Bile duct (tissue), 1 donor: ENCODE results near the genes LAMA3 and OSBPL1A.

DNA sequence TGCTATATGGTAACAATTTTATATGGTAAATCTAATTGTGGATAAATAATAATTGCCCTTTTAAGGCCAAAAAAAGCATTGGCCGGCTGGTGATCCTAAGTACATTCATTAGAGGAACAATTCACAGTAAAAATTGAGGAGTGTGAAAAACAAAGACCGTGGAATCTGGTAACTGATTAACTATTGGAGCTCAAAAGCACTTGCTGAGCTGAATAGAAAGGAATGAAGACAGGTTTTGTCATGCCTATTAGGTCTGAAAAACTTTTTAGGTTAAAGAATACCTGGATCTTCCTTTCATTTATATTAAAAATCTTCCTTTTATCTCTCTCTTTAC is 18.5 kb upstream of the RBBP8 start:
- PRO-cap = no peak

DNA sequence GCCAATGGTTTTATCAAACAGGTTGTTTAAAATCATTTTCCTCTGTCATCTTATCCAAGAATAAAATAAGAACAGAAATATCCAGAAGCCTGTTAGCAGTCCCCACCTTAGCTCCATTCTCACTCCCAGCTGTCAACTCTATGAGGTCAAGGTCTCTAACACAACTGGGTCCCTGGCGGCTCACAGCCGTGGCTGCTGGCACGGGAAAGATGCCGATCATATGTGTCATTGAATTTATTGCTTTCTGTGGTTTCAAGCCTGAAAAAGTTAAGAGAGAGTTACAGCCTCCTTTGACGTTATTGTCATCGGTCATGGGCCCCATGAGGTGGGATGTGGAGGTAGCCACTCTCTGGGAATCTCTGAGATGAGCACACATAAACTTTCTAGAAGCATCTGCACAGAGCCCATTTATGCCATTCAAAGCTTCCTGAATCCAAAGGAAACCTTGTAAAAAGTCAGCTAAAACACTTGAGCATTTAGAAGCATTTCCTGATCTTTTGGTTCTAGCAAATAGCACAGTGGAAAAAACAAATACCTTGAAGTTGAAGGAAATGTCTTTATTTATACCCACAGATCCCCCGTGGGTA is 28.7 kb upstream of the CABLES1 start:
- PRO-cap = no peak

- PRO-cap = no peak
Measured at GRCh38 chr18:23134756-23135304, 455 bp upstream of the CABLES1 start.

- PRO-cap = unidirectional peak, minus-strand start at chr18:23260506
Measured at GRCh38 chr18:23260195-23261043, 125.1 kb downstream of the CABLES1 start.

DNA sequence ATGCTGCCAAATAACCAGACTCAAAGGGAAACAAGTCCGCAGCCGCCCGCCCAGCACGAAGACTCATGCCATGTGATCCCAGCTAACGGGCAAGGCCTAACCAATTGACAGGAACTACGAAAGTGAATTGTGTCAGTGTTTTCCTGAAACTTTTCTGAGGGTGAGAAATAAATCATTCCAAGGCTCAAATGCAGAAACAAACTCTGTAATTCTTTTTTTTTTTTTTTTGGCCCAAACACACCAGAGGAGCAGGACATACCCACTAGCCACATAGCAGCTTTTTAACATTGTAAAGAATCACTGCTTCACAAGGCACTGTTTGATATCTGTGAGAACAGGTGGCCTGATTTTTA is 82.4 kb downstream of the TMEM241 start:
- PRO-cap = no peak

DNA sequence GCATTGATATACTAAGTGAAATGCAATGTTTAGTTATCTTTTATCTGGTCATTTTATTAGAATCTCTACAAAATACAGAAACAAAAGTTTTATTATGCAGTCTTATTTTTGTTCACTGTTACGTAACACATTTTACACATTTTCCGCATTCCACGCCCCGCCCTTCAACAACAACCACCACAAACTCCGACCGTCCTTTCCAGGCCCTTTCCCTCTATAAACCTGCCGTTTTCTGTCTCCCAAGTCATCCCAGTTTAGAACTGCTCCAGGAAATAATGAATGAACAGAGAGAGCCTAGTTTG is 479 bp upstream of the RIOK3 start:
- PRO-cap = no peak

DNA sequence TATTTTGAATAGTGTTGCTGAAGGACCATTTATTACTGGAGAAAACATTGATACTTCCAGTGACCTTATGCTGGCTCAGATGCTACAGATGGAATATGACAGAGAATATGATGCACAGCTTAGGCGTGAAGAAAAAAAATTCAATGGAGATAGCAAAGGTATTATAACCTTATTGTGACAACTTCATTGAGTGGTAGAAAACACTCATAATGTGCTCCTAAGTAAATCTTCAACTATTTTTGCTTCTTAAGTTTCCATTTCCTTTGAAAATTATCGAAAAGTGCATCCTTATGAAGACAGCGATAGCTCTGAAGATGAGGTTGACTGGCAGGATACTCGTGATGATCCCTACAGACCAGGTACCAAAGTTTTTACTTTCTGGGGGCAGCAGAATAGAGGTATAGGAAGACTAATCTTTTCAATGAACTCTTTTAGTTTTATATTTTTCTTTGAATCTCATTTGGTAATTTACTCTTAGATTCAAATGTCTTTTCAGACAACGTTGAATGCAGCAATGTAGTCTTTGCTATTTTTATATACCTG is 10.9 kb downstream of the RIOK3 start:
- PRO-cap = no peak

GRCh38 chr18:23504564-23505215 is 1.4 kb downstream of the RMC1 start:
- PRO-cap = no peak

GRCh38 chr18:23535362-23535703 is 32.0 kb downstream of the RMC1 start:
- PRO-cap = no peak

DNA sequence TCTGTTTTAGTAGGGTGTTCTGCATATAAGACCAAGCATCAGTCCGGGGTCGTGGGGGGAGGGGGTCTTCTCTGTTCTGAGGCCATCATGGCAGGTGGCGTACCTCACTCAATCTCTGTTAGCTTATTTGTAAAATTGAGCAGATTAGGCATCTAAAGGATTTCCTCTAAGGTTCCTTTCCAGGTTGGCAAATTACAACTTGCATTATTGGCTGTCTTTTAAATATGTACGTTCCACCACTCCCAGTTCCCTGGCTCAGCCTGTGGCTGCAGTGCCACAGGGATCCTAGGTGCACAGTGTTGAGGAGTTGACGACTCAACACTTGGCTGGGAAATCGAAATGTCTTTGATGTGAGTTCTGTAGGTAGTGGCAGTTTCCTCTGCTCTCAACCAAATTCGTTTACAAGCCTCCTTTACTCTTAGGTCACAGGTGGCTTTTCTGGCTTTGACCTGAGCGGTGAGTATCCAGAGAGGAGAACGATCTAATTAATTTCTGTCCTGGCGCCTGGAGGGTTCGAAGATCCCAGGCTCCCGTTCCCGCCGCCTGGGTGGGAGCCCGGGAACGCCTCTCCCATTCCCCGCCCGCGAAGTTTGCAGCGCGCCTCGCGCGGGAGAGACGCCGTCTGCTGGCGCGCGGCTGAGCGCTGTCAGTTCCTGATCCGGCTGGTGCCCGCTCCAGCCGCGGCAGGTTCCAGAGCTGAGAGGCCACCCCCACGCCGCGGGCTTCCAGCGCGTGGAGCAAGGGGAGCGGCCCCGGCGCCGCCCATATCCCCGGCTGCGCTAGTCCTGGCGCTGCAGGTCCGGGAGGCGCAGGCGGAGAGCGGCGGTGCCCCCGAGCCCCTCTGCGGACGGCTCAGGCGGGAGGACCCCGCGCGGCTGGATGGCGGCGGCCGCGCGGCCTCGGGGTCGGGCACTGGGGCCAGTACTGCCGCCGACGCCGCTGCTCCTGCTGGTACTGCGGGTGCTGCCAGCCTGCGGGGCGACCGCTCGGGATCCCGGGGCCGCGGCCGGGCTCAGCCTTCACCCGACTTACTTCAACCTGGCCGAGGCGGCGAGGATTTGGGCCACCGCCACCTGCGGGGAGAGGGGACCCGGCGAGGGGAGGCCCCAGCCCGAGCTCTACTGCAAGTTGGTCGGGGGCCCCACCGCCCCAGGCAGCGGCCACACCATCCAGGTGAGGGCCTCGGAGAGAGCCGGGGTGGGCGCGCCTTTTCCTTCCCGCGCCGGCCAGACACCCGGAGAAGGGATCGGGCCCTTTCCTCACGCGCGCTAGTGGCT is at the start of gene LAMA3:
Gene LAMA3 (plus strand): TSS at position 649 of the 1,277 bp plus-strand sequence.
- PRO-cap = bidirectional peak, plus-strand start at position 649 of the sequence, minus-strand start at position 539 of the sequence

GRCh38 chr18:23881625-23882116 is 132.9 kb upstream of the TTC39C start:
- PRO-cap = no peak

DNA sequence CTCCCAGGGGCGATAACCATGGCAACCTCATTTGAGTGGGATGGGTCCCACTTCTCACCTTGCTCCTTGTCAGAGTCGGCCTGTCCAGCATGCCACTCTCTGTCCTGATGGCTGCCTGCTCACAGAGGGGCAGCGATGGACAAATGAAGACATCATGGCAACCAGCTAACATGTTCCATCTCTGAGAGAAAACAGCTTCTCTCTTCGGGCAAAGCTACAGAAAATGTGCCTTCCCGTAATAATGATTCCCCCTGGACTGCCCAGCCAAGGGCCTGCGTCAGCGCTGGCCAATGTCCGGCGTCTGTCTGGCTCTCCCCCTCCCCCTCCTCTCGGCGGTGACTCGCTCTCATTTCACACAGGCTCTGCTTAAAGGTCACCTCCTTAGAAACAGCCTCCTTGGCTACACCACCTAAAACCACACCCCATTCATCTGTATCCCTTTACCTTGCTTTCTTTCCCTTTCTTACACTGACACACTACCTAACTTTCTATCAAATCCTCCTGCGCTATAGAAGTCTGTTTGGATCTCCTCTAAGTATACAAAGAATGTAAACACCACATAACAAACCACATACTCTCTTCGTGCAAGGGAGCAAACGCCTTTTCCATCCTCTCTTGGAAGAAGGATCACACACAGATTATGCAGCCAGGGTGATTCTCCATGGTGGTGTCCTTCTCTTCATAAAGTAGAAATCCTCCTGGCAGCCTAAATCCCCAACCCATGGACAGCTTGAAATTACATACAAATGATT is 32.1 kb upstream of the TTC39C start:
- PRO-cap = unidirectional peak, minus-strand start at position 258 of the sequence

GRCh38 chr18:24012368-24012838 is 2.2 kb upstream of the TTC39C start:
- PRO-cap = no peak

DNA sequence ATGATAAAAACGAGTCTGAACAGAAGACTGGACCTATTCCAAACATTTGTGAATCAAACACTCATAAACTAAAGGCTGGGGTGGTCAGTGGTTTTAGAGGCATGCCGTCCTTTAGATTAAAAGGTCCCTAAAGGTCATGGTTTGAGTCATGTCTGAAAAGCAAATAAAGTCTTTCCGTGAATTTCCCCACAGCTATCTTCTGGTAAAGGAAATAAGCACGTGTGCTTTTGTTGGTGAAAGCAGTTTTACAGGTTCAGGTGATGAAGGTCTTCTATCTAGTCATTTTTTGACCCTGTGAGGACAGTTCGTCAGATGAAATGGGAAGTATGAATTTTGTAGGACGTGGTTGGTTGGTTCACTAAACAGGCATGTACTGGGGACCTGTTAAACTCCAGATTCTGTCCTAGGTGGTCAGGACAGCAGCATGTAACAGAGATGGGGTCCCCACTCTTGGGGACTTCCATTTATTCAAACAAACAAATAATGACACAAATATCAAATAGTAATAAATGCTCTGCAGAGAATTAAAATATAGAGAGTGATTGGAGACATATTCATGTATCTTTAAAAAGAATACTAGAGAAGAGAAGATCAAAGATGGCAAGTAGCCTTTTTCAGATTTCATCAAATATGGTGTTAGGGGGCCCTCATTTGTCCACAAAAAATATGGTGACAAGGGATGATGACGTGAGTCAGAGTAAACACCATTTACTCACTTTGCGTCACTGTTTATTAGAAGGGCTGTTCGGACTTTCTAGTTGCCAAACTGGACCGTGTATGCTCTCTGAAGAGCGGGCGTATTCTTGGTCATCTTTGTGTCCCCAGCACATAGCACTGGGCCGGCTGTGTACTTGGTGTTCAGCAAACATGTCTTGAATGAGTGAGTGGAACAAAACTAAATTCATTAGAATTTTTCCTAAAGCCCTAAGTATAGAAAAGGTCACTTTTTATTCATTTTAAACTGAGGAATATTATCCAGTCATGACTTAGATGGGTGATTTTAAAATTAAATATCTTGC is 37.3 kb downstream of the TTC39C start:
- PRO-cap = no peak

DNA sequence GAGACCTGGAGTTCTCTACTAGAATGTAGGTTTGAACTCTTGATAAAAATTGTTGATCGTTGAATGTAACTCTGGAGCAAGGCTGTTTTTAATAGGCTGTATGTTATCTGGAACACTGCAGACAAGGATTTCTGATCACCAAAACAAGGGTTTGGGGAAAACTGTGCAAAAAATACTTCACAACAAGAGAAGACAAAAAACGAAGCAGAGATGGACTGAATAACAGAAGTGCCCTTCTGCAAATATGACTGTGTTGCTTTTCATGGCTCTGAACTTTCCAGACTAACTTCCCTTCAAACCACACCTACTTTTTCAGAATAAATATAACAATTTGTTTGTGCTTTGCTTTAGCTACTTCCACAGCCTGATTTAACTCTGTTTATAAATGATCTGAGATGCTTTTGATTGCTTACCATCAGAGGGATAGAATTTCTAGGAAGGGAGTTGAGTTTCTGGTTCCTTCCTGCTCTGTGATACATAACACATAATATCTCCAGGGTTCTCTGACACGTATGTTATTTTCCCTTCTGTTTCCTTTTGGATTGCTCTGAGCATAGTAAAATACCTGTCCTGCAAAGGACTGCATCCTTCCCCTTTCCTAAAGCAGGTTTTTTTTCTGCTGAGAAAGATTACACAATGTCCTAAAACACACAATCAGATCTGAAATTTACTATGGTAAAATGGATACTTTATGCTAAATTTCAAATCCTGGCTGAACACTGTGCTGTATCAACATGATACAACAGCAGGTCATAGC is 75.9 kb downstream of the CABYR start:
- PRO-cap = no peak

DNA sequence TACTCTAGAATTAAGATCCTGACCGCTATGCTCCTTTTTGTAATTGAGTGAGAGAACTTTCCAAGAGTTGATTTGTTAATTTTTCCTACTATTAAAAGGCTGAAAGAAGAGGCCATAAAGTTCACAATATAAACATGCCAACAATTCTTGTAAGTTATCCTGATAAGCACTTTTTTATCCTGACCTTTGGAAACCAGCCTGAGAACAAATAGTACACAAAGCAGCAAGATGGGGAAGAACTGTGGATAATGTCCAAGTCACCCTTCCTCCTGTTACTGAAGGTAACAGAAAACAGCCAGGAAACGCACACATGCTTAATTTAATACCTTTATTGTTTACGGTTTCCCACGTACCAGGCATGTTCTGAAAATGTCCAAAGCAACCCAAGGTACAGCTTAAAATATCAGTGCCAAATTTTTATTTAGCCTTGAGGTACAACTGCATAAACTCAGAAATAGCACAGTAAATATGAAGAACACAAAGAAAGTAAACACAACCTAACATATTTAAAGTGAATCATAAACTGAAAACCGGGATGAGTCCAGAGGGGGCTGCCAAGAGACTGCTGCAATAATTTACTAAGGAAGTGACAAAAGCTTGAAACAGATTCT is 93.0 kb downstream of the CABYR start:
- PRO-cap = no peak

DNA sequence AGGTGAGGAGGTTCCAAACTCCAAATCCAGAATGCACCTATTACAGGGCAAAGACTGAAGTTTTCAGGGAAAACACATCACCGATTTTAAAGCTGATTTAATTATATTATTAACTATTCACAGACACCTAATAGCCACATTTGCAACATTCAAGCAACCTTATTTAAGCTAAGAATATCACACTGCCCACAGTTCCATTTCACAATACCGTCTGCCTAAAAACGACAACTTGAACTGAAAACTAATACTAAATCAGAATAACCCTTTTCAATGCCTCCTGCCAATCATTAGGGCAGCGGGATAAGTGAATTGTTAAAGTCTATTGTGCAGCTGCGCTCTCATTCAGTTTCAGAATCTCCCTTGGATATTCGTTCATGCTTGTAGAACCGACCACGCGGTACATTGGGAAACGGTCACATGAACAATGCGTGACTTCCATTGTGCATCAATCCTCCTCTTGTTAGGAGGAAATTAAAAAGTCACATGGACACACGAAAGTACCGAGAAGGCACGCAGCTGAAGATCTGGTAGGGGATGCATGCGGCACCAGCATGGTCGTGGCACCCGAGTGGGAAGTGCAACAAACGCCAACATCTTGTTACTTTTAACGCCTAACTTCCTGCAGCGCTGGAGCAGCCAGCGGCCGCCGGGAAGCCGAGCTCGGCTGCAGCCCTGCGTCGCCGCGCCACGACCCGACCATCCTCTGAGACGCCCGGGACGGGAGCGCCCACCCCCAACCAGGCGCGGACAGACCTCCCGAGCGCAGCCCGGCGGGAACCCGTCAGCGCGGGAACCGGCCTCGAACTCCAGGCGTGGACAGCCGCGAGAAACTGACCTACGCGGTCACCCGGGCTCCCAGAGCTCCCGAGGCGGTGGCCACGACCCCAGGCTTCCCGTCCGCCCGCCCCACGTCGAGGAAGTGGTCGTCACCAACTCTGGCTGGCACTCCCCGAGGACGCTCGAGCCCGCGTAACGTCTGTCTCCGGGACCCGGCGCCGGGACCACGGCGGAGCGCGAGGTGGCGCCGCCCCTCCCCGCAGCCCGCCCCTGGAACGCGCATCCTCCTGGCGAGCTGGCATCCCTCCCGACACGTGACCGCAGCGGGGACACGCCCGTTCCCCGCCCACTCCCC is at the start of gene OSBPL1A:
Gene OSBPL1A (minus strand): TSS at position 1,005 of the 1,132 bp plus-strand sequence.
- PRO-cap = bidirectional peak, plus-strand start at position 484 of the sequence, minus-strand start at position 376 of the sequence; bidirectional peak, plus-strand start outside the sequence, minus-strand start at position 1,005 of the sequence

DNA sequence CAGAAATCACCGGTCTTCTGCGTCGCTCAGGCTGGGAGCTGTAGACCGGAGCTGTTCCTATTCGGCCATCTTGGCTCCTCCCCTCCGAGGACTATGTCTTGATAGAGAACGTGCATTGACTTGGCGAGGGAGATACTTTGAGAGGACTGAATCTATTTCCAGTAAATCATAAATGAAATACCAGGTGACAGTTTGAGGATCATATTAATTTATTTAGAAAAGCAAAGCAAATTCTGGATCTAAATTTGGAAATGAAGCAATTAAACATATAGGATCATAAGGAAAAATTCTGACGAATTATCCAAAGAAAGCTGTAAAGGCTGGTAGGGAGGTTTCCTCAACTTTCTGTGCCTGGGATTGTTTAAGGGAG is 164.5 kb downstream of the HRH4 start:
- PRO-cap = no peak

GRCh38 chr18:24726631-24726895 is 266.1 kb downstream of the HRH4 start:
- PRO-cap = no peak

- PRO-cap = no peak
Measured at GRCh38 chr18:24862076-24862801, 401.8 kb downstream of the HRH4 start.